SJCRH30 (cell line): ENCODE measurements around a stretch of chr3.

GRCh38 chr3:149701937-149702361, 44.1 kb upstream of the WWTR1 start:
- RAMPAGE, long total RNA = no peak

- RAMPAGE, long total RNA = no peak
These were observed 584 bp downstream of the PFN2 start for GRCh38 chr3:149969941-149970681.

DNA sequence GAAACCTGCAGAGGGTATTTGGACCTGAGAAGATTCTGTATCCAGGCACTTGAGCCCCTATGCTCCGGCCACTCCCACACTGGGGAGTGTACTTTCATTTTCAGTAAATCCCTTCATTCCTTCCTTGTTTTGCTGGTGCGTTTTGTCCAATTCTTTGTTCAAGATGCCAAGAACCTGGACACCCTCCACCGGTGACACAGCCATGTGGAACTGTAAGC, 68.3 kb upstream of the PFN2 start:
- RAMPAGE, long total RNA = no peak

DNA sequence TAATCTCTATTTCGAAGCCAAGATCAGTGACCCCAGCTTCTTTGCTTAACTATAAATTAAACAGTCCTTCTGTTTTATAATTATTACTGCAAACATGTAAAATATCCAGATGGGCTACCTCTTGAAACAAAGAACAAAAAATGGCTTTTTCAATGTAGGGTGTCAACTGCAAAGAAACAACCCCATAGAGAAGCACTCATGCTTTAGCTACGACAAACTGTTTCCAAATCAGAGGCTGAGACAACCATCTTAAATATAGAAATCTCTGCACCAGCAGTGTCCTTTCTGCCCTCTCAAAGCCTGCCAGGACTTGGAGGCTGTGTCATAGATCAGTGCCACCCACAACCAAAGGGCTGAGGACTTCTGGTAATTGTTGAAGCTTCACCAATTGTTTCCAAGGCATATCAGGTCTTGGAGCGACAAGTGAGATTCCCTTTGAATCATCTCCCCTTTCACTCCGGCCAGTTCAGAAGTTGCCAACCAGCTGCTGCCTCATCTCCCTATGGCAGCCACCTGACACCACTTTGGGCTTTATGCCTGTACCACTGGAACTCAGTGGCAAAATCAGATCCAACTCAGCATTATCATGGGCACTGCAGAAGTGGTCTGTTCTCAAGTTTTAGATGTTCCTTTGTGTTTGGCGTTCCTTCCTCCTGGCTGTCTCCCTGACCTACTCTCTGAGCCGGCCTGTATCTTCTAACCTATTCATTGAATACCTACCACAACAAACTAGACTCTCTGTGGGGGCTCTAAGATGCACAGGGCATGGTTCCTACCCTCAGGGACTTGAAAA, 90.6 kb upstream of the PFN2 start:
- RAMPAGE, long total RNA = no peak

- RAMPAGE, long total RNA = no peak
These were observed 170.6 kb upstream of the TSC22D2 start for GRCh38 chr3:150237384-150238001.

DNA sequence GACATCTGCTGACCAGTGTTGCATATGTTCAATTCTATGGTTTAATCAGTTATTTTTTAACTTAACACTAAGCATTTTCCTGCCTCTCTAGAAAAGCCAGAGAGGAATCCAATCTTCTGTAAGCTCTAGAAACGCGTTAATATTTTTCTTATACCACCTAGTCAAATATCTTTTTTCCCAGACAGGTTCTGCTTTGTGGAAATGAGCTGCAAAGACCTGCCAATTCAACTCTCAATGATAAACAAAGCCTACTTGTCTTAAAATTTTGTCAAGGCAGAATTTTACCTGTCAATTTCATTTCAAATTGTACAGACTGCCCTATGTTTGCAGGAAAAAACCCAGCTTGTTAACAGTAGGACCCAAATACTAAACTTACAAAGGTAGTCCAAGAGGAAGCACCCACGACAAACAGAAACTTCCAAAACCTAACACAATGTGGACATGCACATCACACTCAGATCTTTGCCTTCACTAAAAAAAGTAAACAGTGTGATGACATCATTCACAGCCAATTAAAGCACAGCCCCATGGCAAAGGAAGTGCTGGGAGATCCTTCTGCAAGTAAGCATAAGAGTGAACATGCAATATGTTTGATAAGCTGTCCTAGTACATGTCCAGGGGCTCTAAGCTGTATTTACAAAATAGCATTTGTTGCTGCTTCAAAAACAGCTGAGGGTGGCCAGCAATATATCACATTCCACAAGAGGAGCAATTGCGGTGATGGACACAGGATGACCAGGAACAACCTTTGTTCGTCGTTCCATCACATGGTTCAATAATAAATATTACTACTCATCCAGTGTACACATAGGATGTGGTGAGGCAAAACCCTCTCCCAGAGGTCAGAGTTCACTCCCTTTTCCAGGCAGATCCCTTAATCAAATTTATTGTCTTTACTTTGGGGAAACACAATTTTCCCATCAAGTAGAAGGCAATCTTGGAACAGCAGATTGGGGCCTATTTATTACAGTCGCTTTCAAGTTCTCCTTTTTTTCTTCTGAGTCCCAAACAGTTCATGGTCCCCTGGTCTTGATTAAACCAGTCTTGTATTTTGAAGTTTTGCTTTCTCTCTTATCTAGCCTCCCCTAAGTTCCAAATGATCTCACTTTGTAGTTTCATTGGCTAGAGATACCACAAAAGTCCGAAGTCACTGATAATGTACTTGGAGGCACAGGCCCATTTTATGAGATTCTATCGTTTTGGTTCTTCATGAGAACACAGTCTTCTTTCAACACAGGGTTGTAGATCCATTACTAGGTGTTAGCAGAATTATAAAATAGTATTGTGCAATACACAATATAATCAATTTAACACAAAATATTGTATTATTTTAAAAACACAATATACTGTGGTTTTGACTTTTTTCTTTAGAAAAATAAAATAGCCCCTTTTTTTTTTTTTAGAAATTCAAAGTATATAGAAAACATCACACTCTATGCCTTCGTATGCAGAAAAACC, 139.1 kb upstream of the TSC22D2 start:
- RAMPAGE, long total RNA = no peak

- RAMPAGE, long total RNA = no peak
These were observed 59.6 kb upstream of the TSC22D2 start for GRCh38 chr3:150348502-150348919.

DNA sequence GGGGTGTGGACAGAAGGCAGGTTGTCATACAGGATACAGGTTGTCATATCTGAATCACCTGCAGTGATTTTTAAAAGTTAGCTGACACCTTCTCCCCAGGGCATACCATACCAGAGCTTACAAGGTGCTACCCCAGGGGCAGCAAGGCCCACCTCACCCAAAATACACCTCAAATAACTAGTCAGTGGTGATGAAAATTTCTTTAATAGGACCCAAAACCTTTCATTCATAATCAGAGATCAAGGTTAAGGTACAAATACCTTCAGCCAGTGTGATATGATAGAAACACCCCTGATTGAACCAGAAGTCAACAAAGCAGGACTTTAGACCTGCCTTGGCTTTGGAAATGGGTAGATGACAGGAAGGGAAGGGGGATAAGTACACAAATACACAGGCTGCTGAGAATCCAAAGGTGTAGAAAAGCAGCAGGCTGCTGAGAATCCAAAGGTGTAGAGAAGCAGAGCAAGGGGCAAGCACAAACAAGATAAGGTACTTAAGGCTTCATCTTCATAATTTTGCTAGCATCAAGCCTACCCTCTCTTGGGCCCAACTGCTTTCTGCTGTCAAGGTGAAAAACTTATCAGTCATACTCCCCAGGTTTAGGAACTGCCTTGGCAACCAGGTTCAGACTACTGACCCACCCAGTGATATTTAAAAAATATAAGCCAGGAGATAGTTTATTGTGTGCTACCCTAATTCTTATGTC, 45.2 kb upstream of the TSC22D2 start:
- RAMPAGE, long total RNA = no peak

DNA sequence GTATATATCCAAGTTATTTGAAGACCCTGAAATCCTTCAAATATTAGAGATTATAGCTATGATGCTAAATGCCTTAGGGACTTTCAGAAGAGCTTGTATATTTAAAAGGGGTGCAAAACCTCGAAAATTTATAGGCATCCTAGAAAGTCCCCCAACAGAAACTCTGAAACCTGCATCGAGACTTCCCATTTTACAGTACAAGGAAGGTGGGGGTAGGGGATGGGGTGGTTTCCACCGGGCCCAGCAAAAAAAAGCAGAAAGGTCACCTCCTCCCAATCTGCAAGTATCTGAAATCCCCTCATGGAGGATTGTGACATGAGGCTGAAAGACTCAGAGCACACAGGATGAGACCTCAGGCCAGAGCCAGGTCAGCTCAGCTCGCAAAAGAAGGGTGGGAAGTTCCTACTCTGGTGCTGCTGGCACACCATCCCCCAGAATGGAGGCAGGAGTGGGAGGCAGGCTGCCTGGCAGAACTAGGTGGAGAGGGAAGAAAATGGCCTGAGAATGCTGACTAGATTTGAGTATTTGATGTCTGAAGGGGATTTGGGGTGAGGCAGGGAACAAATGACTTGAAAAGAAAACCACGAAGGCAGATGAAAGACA, 22.7 kb upstream of the TSC22D2 start:
- RAMPAGE, long total RNA = no peak

- RAMPAGE, long total RNA = no peak
These were observed 711 bp downstream of the EIF2A start for GRCh38 chr3:150547363-150547633.

GRCh38 chr3:150612494-150612943, 9.4 kb downstream of the SELENOT start:
- RAMPAGE, long total RNA = no peak

- RAMPAGE, long total RNA = no peak
These were observed 4.5 kb downstream of the ERICH6 start for GRCh38 chr3:150699135-150699727.

GRCh38 chr3:150743500-150744569, 19.1 kb downstream of the SIAH2 start:
- RAMPAGE, long total RNA = no peak

- RAMPAGE, long total RNA = no peak
These were observed 2.3 kb downstream of the SIAH2 start for GRCh38 chr3:150760417-150761281.

- RAMPAGE, long total RNA = no peak
These were observed 1.4 kb downstream of the SIAH2 start for GRCh38 chr3:150761301-150762246.

GRCh38 chr3:150890181-150890899, 14.9 kb downstream of the MINDY4B start:
- RAMPAGE, long total RNA = no peak

DNA sequence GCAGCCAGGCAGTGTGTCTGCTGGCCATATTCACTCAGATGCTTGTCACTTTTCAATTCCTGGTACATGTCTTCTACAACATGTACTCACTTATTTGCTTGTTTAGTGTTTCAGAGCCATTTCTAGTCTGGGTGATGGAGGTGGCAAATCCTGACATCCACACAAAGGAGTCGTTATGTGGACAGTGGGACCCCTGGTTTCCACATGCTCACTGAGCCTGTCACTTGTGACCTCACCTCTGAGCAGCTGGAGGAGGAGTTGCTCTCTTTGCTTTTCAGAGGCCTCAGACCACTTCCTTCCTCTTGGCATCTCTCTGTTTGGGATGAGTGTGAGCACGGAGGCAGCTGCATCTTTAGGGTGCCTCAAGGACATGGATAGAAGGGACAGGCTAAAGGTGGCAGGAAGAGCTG, 32.0 kb downstream of the GPR171 start:
- RAMPAGE, long total RNA = no peak

DNA sequence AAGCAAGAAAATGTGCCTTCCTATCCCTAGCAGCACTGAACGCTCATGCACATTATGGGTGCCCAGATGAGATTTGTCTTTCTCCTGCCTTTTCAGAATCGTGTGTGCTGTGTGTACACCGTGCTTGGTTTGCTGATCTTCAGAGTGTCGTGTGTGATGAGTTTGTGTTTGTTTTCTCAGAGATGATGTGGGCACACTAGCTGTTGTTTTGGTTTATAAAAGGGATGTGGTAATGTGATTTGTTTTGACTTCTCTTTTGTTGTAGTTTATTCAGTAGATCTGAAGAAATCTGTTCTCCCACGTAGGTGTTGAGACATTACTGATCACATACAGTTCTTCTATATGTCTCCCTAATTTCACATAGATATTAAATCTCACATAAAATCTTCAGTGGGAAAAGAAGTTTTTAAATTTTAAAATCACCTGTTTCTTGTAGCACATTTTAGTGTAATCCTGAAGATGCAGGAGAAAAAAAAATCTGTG, 19.6 kb downstream of the GPR171 start:
- RAMPAGE, long total RNA = no peak

DNA sequence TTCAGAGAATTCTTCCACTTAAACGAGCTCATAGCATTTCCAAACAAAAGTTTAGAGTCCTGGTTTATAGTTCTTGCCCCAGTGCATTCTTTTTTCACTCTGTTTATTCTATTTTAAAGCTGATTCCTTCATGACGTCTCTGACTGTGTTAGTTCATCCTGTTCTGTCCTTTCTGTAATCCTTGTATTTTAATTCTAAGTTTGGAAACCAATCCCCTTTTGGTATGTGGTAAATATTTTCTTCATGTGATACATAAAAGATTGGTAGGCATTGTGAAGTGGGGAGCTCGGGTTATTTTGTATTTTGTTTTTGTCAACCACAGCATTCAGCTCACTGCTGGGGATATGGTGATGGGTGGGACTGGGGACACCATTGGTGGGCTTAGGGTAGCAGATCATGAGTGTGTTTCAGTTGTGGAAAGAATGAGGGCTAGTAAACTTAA, 18.6 kb downstream of the P2RY14 start:
- RAMPAGE, long total RNA = no peak

- RAMPAGE, long total RNA = no peak
These were observed 16.8 kb upstream of the P2RY13 start for GRCh38 chr3:151346245-151346551.